ENCODE data around the gene SEC23IP.

DNA sequence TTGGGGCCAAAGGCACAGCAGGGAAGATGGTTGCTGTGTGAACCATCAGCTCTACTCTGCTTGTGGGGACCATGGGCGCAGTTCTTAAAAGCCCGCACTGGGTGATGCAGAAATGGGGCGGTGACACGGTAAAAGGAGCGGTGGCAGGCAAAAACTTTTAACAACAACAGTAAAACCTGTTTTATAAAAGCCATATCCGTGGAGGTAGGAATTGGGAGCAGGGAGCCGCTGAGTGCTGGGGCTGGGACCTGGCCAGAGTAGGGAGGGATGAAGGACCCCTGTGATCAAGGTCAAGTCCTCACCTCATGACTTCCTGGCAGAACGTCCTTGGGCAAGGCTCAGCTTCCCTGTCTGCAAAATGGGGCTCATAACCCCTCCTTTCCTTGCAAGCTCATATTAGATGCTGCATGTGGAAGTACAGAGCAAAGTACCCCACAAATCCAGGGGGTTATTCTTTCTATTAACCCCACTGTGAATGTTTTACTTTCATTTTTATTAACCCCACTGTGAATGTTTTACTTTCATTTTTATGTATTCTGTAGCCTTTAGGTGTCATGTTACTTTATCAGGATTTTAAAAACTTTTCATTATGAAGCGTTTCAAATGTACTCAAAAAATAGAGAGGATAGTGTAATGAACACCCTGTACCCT, 78.3 kb downstream of the GRK5 start:
- PRO-cap, 7 experiments, result peak in 3 of 7 experiments; most common plus-strand start position 100 of the sequence (in 1); most common minus-strand start position 58 of the sequence (in 3)

GRCh38 chr10:119412071-119413235, 130.1 kb downstream of the RGS10 start:
- PRO-cap, 7 experiments, result no peak in any of the 7 experiments

DNA sequence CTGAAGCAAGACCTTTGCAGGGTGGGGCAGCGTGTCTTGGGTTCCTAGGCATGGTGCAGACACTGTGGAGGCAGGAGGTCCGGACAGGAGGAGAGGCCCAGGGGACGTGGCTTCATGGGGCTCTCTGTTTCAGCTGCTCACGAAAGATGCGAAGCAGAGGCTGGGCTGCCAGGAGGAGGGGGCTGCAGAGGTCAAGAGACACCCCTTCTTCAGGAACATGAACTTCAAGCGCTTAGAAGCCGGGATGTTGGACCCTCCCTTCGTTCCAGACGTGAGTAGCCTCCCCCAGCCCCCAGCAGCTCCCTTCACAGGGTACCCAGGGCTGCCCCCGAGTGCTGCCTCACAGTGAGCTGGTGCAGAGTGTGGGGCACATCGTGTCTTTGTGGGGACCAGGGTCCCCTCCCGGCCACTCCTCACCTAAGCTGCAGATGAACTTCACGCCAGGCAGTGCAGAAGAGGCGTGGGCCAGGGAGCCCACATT, 94.5 kb downstream of the RGS10 start:
- PRO-cap, 7 experiments, result no peak in any of the 7 experiments

- PRO-cap, 7 experiments, result peak in 2 of 7 experiments; most common minus-strand start chr10:119543310 (in 1)
These were observed 681 bp upstream of the RGS10 start for GRCh38 chr10:119542976-119543823.

DNA sequence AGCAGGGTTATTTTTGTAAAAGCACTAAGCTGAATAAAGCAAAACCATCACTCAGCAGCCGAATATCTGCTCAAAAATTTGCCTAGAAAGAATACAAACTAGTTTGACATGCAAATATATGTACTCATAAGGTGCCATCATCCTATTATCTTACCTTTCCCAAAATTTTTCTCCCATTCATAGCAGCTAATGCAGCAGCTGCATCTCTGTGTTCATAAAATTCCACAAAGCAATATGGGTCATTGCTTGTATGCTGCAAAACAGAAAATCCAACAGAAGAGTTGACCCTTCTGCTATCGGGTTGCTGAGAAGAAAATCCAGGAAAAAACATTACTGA, 14.5 kb downstream of the TIAL1 start:
- PRO-cap, 7 experiments, result no peak in any of the 7 experiments

GRCh38 chr10:119652464-119652827, 1.3 kb downstream of the BAG3 start:
- PRO-cap, 7 experiments, result peak in 7 of 7 experiments; most common plus-strand start chr10:119652653 (in 1); most common minus-strand start chr10:119652637 (in 4)

DNA sequence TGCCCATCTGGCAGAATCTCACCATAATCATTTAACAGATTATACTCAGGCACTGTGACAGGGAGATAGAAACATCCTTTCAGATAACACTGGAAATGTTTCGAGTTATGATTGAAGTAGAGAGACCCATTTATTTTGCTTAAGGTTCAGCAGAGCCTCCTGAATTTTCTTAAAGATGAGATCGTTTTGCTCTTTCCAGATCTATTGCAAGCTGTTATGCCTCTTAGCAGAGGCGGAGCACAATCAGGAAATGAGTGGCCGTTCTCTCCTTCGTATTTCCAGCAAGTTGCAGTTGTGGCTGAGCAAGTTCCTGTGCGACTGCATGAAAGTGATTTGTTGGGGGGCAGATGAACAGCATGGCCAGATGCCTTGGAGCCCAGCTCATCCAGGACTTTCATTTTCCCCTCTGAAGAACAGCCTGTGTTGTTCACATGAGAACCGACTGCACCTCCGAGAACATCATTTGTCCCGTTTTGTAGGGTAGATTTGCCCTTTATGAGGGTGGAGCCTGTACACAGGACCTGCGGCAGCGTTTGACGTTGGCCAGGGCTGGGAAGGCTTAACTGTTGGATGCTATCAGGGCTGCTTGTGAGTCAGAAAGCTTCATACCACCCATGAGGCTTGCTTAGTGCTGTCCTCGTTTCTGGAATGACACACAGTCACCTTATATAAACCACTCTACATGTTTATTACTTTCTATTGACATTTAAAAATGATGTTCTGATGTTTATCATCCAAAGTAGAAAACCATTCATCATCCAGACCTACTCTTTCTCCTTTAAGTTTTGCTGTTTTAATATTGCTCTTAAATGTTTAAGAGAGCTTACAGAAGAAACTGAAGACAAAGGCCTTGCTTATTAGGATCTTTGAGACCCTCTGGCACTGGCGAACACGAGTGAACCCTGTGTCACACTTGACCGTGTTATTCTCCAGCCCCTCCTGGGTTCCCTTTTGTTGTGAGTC, 4.5 kb downstream of the BAG3 start:
- PRO-cap, 7 experiments, result peak in 7 of 7 experiments; most common plus-strand start position 606 of the sequence (in 3); most common minus-strand start position 449 of the sequence (in 4)

- PRO-cap, 7 experiments, result peak in 1 of 7 experiments; most common plus-strand start chr10:119678915 (in 1)
These were observed 27.4 kb downstream of the BAG3 start for GRCh38 chr10:119678550-119679091.

GRCh38 chr10:119687987-119688670, 36.9 kb downstream of the BAG3 start:
- PRO-cap, 7 experiments, result no peak in any of the 7 experiments

- PRO-cap, 7 experiments, result no peak in any of the 7 experiments
These were observed 20.4 kb upstream of the INPP5F start for GRCh38 chr10:119705550-119705840.

- PRO-cap, 7 experiments, result no peak in any of the 7 experiments
These were observed 1.1 kb upstream of the INPP5F start for GRCh38 chr10:119724343-119725461.

DNA sequence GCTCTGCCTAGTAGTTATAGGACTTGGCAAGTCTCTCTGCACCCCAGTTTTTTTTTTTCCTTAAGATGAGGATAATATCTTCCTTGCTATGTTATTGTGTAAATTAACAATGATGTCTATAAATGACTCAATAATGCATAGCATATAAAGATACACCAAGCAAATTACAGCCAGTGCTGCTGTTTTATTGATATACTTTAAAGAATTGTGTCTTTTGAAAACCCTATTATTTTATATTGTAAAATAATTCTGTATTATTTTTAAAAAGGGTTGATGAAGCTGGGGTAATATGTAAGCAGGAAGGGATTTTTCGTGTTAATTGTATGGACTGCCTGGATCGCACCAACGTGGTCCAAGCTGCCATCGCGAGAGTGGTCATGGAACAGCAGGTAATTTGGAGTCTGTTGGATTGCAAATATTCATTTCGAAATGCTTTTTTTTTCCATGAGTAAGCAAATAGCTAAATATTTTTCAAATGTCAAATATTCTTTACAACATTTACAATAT, 66.5 kb downstream of the MCMBP start:
- PRO-cap, 7 experiments, result no peak in any of the 7 experiments

- PRO-cap, 7 experiments, result peak in 4 of 7 experiments; most common plus-strand start chr10:119818718 (in 4)
These were observed 54.5 kb downstream of the MCMBP start for GRCh38 chr10:119817873-119818893.

DNA sequence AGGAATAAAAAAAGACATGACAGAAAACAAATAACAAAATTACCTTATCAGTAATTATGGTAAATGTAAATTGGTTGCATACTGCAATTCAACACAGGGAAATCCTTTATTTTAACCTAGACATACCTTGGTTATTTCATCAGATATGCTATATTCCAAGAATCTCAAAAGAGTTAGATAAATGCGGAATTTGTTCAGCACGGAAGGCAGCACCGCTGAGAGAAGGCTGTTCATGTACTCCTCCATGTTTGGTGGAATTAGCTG, 37.3 kb downstream of the MCMBP start:
- PRO-cap, 7 experiments, result no peak in any of the 7 experiments

GRCh38 chr10:119892121-119893476, at the start of gene SEC23IP:
Gene SEC23IP, plus strand, starts transcription at chr10:119892730.
- PRO-cap, 7 experiments, result peak in 7 of 7 experiments; most common plus-strand start chr10:119892707 (in 7); most common minus-strand start chr10:119892540 (in 5)

- PRO-cap, 7 experiments, result no peak in any of the 7 experiments
These were observed 94.8 kb downstream of the WDR11 start for GRCh38 chr10:120945872-120946435.

- PRO-cap, 7 experiments, result no peak in any of the 7 experiments
These were observed 183.2 kb downstream of the WDR11 start for GRCh38 chr10:121034309-121034730.

GRCh38 chr10:121043434-121044095, 192.4 kb downstream of the WDR11 start:
- PRO-cap, 7 experiments, result no peak in any of the 7 experiments

GRCh38 chr10:121112367-121112901, 261.3 kb downstream of the WDR11 start:
- PRO-cap, 7 experiments, result no peak in any of the 7 experiments

- PRO-cap, 7 experiments, result no peak in any of the 7 experiments
These were observed 307.6 kb downstream of the WDR11 start for GRCh38 chr10:121158723-121159253.